ENCODE results near the gene SAE1.

- PRO-cap, result unidirectional peak, minus-strand start at chr19:46487939
These were observed 7.8 kb downstream of the PNMA8B start for GRCh38 chr19:46487781-46488336.

GRCh38 chr19:46493184-46494532, 2.0 kb downstream of the PNMA8B start:
- PRO-cap, result bidirectional peak, plus-strand start at chr19:46493500, minus-strand start at chr19:46493440

DNA sequence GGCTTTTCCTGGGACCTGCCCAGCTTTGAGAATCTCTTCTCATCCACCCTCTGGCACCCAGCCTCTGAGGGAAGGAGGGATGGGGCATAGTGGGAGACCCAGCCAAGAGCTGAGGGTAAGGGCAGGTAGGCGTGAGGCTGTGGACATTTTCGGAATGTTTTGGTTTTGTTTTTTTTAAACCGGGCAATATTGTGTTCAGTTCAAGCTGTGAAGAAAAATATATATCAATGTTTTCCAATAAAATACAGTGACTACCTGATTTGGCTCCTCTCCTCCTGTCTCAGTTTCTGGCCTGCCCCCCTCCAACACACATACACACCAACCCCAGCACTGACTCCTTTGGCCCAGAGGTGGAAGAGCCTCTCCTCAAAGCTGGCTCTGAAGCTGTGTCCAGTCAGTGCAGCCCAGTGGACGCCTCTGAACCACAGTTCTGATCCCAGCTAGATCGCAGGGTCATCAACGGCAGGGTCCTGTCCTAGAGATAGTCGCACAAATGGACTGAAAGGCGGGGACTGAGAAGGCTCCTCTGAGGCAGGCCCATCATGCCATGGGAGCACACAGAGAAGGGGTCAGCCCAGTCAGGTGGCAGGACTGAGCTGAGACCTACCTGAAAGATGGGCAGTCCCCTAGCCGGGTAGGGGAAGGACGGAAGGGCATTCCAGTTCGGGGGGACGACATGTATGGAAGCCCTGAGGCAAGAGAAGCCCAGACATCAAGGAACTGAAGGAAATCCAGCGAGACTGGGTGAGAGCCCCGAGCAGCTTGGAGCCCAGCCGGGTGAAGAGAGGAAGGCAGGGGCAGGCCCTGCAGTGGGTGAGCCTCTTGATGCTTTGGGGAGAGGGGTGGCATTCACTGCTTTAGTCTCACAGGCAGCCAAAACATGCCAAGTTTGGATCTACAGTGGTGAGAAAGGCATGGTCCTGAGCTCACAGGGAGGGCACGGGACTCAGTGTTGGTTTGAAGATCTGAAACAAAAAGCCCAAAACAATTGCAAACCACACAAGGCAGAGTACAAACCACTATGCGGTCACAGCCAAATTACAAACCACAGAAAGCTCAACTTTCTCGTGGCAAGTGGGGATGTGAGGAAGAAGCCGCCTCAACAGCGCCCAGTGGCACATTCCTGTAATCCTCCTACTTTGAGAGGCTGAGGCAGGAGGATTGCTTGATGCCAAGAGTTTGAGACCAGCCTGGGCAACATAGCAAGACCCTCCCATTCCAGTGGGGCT, 9.8 kb downstream of the CALM3 start:
- PRO-cap, result no peak

- PRO-cap, result no peak
These were observed 6.2 kb downstream of the PTGIR start for GRCh38 chr19:46618591-46619202.

DNA sequence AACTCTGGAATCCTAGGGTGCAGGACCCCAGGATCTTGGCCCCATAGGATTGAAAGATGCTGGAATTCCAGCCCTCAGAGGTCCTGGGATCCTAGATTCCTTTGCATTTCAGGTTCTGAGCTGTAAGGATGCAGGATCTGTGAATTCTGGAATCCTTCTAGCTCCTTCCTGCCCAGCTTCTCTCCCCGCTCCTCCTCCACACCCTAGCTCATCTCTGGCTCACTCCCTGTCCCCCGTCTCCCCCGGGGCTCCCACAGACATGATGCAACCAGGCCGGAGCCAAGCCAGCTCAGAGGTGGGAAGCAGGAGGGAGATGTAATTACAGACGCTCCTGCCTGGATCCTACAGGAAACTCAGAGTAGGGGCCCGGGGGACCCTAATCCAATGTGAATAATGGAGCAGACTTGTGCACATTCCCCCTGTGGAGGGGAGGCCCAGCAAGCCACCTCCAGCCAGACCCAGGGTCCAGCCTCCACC, 4.5 kb downstream of the GNG8 start:
- PRO-cap, result unidirectional peak, minus-strand start at position 148 of the sequence

- PRO-cap, result no peak
These were observed 12.8 kb upstream of the FKRP start for GRCh38 chr19:46732815-46733663.

GRCh38 chr19:46737448-46738096, 8.3 kb upstream of the FKRP start:
- PRO-cap, result unidirectional peak, plus-strand start at chr19:46737903

- PRO-cap, result no peak
These were observed 2.0 kb downstream of the ARHGAP35 start for GRCh38 chr19:46862556-46863416.

DNA sequence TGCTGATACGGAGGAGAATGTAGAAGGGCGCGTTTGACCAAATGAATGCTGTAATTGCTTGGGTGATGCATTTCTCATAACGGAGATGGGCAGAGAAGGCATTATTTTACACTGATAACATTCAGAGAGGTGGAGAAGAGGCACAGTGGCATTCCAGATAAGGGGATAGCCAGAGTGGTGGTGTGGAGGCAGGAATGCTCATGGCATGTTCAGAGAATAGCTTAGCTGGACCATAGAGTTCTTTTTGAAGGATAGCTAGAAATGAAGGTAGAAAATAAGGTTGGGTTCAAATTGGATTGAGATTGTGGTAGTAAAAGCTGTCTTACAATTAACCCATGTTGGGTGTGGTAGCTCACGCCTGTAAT, 38.3 kb downstream of the ARHGAP35 start:
- PRO-cap, result no peak

GRCh38 chr19:46970534-46971181, 49.0 kb upstream of the NPAS1 start:
- PRO-cap, result unidirectional peak, minus-strand start at chr19:46970922

- PRO-cap, result no peak
These were observed 43.4 kb upstream of the NPAS1 start for GRCh38 chr19:46976057-46976771.

GRCh38 chr19:46984236-46985106, 35.2 kb upstream of the NPAS1 start:
- PRO-cap, result bidirectional peak, plus-strand start at chr19:46984804, minus-strand start at chr19:46984621

- PRO-cap, result bidirectional peak, plus-strand start at chr19:46993319, minus-strand start at chr19:46993185
These were observed 26.6 kb upstream of the NPAS1 start for GRCh38 chr19:46992978-46993467.

DNA sequence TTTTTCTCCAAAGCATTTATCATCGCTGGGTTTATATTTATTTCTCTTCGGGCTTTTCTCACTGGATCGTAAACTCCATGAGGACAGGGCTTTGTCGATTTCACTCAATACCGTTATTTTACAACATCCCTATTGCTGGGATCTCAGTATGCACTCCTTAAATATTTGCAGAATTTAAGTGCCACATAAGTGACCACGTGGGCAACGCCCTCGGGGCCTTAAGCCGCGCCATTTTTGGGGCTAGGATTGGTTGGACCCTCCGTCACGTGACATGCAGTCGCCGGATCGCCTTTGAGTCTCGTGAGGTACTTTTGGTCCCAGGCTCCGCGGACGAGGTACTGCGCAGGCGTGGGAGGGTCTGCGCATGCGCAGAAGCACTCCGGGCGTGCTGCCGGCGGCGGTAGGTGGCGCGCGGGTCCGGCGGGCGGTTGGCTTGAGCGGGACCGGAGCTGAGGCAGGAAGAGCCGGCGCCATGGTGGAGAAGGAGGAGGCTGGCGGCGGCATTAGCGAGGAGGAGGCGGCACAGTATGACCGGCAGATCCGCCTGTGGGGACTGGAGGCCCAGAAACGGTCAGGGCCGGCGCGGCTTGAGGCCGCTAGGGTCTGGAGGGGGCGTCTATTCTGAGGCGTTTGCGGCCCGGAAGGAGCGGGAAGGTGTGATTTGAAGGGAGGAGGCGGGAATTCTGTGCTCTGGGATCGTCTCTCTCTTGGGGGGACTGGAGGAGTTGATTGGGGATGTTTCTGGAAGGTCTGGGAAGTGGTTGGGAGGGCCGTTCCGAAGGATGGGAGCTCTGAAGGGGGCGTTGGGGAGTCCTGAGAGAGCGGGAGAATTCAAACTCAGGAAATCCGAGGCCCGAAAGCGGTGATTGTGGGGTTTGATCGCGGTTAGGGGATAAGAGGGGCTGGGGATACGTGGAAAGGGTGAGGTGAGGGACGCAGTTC, at the start of gene SAE1:
Gene SAE1, plus strand, starts transcription at position 377 of the 942 bp plus-strand sequence.
- PRO-cap, result unidirectional peak, plus-strand start at position 431 of the sequence

- PRO-cap, result unidirectional peak, minus-strand start at chr19:47157904
These were observed 26.6 kb downstream of the SAE1 start for GRCh38 chr19:47157027-47157940.

- PRO-cap, result unidirectional peak, minus-strand start at chr19:47210777
These were observed 20.3 kb downstream of the BBC3 start for GRCh38 chr19:47210554-47211310.

- PRO-cap, result no peak
These were observed 7.3 kb upstream of the INAFM1 start for GRCh38 chr19:47267414-47267795.

DNA sequence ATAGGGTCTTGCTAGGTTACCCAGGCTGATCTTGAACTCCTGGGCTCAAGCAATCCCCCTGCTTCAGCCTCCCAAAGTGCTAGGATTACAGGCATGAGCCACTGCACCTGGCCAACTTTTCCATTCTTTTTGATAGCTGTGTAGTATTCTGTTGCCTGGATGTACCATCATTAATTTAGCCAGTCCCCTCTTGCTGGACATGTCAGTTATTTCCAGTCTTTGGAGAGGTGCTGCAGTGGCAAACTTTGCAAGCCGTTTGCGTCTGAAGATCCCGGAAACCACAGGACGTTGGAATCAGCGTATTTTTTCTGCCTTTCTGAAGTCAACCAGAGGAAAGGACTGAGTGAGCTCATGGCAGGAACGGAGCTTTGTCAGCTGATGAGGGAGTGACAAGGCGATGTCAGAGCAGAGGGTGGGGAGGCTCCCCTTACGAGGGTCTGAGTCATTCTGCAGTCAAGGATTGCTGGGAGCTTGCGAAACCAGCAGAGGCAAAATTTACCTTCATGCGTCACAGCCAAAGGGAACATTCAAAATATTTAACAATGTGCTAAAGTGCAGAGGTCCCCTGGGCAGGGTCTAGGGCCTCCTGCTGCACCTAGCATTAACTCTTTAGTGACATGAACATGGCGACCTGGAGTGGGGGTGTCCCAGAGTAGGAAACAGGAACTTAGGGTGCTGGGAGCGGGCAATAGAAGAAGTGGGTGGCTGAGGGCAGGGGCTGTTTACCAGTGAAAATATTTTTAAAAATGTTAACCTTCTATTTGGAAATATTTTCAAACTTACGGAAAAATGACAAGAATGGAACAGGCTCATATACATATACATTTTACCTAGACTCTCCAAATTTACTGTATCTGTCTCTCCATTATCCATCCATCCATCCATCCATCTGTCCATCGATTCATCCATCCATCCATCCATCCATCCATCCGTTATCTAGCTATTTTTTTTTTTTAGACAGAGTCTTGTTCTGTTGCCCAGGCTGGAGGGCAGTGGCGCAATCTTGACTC, 5.7 kb downstream of the C5AR1 start:
- PRO-cap, result bidirectional peak, plus-strand start at position 445 of the sequence, minus-strand start at position 232 of the sequence

DNA sequence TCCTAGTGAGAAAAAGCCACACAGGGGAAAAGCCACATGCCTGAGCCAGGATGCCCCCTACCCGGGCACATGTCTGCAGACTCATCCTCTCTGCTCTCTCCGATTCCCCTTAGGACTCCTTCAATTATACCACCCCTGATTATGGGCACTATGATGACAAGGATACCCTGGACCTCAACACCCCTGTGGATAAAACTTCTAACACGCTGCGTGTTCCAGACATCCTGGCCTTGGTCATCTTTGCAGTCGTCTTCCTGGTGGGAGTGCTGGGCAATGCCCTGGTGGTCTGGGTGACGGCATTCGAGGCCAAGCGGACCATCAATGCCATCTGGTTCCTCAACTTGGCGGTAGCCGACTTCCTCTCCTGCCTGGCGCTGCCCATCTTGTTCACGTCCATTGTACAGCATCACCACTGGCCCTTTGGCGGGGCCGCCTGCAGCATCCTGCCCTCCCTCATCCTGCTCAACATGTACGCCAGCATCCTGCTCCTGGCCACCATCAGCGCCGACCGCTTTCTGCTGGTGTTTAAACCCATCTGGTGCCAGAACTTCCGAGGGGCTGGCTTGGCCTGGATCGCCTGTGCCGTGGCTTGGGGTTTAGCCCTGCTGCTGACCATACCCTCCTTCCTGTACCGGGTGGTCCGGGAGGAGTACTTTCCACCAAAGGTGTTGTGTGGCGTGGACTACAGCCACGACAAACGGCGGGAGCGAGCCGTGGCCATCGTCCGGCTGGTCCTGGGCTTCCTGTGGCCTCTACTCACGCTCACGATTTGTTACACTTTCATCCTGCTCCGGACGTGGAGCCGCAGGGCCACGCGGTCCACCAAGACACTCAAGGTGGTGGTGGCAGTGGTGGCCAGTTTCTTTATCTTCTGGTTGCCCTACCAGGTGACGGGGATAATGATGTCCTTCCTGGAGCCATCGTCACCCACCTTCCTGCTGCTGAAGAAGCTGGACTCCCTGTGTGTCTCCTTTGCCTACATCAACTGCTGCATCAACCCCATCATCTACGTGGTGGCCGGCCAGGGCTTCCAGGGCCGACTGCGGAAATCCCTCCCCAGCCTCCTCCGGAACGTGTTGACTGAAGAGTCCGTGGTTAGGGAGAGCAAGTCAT, 10.4 kb downstream of the C5AR1 start:
- PRO-cap, result no peak

GRCh38 chr19:47382422-47382695, 33.2 kb downstream of the DHX34 start:
- PRO-cap, result no peak